ENCODE data around the genes PPIE and OXCT2.

- RRBS: no CpG with 5 or more reads among the region's 2 CpGs
Measured at GRCh38 chr1:39335549-39336680, 131.4 kb downstream of the MACF1 start.

- RRBS: no CpG with 5 or more reads among the region's 5 CpGs
Measured at GRCh38 chr1:39387292-39387811, 104.1 kb upstream of the BMP8A start.

- RRBS: no CpG with 5 or more reads among the region's 1 CpG
Measured at GRCh38 chr1:39395357-39395923, 96.0 kb upstream of the BMP8A start.

DNA sequence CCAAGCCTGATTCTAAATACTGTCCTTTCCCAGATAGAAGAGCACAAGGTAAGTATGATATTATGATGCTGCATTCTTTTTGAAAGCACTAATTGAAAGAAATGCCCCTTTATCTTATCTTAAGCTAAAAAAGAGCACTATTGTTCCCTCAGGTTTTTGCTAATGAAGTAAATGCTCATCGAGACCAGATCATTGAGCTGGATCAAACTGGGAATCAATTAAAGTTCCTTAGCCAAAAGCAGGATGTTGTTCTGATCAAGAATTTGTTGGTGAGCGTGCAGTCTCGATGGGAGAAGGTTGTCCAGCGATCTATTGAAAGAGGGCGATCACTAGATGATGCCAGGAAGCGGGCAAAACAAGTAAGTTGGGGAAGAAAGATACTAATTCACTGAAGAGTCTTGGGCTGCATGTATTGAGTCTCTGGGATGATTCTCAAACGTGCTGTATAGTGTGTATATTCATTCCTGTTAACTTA is 43.9 kb upstream of the BMP8A start:
- RRBS: no CpG with 5 or more reads among the region's 7 CpGs

DNA sequence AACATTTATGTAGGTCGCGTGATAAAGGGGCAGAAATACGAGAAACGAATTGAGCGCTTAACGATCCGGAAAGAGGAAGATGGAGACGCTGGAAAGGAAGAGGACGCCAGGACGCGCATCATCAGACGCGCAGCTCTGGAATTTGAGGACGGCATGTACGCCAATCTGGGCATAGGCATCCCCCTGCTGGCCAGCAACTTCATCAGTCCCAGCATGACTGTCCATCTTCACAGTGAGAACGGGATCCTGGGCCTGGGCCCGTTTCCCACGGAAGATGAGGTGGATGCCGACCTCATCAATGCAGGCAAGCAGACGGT is 24.2 kb downstream of the BMP8A start:
- RRBS: no CpG with 5 or more reads among the region's 20 CpGs

- RRBS: no CpG with 5 or more reads among the region's 12 CpGs
Measured at GRCh38 chr1:39526939-39527697, 35.7 kb downstream of the BMP8A start.

DNA sequence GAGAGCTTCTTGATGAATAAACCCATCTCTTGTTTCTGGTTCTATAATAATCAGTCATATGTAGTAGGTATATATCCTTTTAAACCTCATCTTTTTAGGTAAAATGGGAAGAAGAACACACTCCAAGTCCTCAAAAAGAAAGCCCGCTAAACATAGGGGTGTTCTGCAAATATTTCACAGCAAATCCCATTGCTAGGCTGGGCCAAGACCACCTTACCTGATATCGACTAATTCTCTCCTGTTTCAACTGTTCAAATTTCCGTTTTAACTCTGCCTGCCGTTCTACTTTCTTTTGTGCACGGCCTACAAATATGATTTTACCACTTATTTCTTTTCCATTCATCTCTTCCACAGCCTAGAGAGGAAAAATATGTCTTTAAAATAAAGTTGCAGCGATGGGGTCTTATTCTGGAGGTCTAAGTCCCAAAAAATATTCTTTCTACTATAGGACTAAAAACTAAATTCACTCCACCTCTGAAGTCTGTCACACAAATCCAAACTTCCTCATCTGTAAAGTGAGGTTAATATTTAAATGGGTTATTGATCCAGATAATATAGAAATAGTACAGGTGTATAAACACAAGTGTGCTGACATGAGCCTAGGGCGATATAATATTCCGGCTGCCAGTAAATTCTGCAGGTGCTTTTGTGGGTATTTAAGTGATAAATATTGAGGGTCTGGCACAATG is 7.9 kb downstream of the PABPC4 start:
- RRBS: no CpG with 5 or more reads among the region's 8 CpGs

DNA sequence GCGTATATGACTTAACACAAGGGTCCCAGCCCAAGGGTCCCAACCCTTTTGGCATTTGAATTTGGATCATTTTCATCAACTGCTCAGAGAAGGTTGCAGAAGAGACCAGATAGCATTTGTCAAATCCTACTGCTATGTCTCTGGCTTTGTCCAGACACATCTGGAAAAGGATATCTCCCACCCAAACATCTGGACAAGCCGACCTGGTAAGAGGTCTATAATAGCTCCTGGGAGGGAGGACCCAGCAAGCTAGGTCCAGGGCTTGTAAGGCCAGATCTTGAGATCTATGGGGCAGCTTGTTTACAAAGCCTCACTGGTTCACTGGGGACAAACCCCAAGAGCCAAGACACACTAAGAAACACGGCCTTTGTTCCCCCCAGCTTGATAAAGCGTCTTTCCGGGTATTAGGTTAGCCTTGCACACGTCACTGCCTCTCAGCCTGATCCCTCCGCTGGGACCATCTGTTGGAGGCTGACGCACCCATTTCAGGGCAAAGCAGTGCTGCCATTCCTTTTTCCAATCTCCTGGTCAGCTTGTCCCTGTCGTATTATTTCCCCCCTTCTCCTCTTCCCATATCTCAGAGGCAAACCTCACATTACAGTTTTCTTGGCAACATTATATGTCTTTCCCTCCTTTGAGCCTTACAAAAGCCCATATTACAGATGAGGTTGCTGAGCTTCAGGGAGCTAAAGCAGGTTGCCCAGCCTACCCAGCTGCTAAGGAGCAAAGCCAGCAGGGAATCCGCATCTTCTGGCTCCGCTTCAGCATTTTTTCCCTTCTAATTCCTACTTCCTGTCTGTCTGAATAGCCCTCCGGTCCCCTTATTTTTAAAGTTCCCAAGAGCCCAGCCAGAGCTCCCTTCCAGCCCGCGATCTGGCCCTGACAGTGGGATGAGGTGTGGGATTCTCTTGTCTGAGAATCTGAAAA is 4.2 kb downstream of the HEYL start:
- RRBS: no CpG with 5 or more reads among the region's 14 CpGs

DNA sequence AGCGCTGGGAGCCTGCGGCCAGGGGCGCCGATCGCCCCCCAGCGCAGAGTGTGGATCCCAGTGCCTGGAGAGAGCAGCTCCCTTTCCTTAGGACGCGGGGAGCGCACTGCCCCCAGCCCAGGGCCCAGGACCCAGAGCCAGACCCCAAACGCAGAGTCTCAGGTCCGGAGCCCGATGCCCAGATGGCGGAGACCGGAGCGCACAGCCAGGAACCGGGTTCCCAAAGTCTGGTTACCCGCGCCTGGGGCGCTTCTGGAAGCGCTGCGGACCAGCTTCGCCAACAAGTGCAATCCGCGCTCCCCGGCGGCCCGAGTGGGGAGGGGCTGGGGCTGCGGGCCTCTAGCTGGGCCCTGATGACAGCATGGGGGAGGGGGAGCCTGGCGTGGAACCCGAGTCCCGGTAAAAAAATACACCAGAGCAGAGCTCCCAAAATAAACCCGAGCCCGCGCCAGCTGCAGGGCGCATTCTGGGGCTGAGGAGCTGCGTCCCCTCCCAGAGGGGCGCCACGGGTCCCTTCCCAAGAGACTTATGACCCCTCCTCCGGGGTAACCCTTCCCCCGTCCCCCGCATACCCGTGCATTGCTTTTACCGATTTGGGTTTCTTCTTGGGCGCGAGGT is 483 bp downstream of the NT5C1A start:
- RRBS: 5% methylated on average over 18 of the region's 45 CpGs

GRCh38 chr1:39680837-39681202 is 8.9 kb upstream of the NT5C1A start:
- RRBS: 62% methylated on average over 4 of the region's 4 CpGs

- RRBS: 4% methylated on average over 7 of the region's 67 CpGs
Measured at GRCh38 chr1:39738455-39739646, at the start of gene PPIE. PPIE (plus strand) TSS chr1:39738882.

- RRBS: no CpG with 5 or more reads among the region's 20 CpGs
Measured at GRCh38 chr1:39770160-39770525, 1.0 kb downstream of the OXCT2 start.

DNA sequence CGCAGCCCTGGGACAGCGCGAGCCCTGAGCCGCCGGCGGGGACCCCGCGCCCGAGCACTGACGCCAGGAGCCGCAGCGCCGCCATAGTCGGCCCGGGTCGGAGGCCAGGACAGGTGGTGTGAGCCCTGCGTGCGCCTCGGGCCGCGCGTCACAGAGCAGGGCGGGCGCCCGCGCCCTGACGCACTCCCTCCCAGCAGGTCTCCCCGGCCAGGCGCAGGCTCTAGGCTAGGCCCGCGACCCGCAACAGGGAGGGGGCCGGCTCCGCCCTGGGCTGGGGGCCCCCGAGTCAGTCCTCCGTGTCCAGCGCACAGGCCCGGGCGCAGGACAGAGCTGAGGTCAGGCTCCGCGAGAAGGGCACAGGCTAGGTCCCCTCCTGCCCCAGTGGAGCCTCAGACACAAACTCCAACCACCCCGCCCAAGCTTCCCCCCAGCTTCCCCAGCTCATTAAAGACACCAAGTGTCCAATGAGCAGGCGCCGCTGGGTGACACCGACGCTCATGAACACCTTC is at the start of gene OXCT2:
OXCT2 (minus strand) TSS at position 178 of the 509 bp plus-strand sequence.
- RRBS: 21% methylated on average over 3 of the region's 46 CpGs

DNA sequence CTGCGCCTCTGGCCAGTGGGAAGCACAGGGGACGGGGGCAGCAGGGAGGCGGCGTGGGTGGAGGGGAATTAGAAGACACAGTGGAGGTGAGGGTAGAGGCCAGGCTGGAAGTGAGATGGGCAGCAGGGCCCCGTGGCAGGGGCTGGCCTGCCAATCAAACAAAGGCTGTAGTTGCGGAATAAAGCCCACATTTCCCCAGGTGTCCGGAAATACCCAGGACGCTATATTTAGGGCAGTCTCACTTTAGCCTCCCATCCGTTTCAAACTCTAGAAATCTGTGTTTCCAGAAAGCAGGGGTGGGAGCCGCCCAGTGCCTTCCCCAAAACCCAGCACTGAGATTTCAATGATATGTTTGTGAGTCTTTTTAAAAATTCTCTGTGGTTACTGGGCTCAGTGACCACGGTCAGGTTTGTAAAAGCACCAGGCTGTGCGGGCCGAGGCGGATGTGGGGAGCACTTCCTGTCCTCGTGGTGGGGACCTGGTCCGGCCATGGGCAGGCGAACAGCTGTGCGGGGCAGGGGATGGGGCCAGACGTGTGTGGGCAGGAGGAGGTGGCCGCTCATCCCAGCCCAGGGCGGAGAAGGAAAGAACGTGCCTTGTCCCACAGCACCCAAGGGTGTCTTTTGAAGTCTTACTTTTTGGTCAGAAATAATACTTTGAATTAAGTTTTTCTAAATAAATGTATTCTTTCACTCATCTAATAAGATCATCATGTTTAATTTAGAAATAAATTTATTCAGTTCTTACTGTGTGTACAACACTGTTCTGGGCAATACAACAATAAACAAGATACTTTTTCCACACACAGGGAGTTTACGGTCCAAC is 5.1 kb upstream of the OXCT2 start:
- RRBS: no CpG with 5 or more reads among the region's 23 CpGs

GRCh38 chr1:39832104-39832959 is 43.7 kb upstream of the BMP8B start:
- RRBS: no CpG with 5 or more reads among the region's 16 CpGs

- RRBS: no CpG with 5 or more reads among the region's 8 CpGs
Measured at GRCh38 chr1:39845290-39846250, 37.7 kb downstream of the TRIT1 start.

- RRBS: 4% methylated on average over 6 of the region's 33 CpGs
Measured at GRCh38 chr1:39882474-39883392, 571 bp downstream of the TRIT1 start.

GRCh38 chr1:39893152-39893678 is 8.5 kb downstream of the MYCL start:
- RRBS: no CpG with 5 or more reads among the region's 2 CpGs

GRCh38 chr1:39900378-39901466 is 995 bp downstream of the MYCL start:
- RRBS: 8% methylated on average over 15 of the region's 69 CpGs

GRCh38 chr1:39926339-39926847 is 24.7 kb upstream of the MYCL start:
- RRBS: no CpG with 5 or more reads among the region's 6 CpGs